ENCODE data around the genes HEY2 and ECHDC1.

DNA sequence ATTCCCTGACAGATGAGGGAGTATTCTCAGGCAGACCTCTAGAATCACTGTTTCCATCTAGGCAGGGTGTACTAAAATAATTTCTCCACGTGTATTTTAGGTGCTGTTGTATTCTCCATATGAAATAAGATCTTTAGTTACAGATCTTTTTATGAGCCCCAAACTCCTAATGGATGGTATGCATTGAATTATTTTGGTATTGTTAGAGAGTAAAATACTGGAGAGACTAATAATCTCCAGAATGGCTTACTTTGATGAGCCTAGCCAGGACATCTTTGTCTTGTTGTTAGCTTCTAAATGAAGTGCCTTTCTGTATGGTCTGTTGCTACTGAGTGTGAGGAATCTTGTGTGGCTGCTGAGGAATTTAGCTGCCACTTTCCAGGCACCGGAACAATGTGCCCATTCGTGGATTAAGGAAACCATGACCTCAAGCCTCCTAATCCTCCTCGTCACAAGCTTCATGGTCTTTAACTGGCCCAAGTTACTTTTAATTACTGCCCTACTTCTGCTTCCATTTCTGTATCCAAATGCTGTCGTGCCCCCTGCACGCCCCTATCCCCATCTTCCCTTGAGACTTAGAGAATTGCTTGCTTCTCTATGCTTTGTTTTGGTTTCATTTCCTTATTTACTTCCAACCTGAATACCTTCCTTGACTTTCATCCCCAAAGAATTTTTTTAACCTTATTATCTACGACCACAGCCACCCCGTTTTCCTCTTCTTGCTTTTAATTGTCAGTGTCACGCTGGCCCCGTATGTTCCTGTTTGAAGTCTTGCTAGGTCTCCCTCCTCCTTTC lies 39.9 kb downstream of the RNF217 start:
- PRO-cap, 3 experiments: peak in 1 of 3 experiments; most common plus-strand start position 520 of the sequence (in 1); most common minus-strand start position 336 of the sequence (in 1)
- RAMPAGE, long total RNA, 4 experiments: no peak in any of the 4 experiments
- RRBS: no CpG with 5 or more reads among the region's 10 CpGs

DNA sequence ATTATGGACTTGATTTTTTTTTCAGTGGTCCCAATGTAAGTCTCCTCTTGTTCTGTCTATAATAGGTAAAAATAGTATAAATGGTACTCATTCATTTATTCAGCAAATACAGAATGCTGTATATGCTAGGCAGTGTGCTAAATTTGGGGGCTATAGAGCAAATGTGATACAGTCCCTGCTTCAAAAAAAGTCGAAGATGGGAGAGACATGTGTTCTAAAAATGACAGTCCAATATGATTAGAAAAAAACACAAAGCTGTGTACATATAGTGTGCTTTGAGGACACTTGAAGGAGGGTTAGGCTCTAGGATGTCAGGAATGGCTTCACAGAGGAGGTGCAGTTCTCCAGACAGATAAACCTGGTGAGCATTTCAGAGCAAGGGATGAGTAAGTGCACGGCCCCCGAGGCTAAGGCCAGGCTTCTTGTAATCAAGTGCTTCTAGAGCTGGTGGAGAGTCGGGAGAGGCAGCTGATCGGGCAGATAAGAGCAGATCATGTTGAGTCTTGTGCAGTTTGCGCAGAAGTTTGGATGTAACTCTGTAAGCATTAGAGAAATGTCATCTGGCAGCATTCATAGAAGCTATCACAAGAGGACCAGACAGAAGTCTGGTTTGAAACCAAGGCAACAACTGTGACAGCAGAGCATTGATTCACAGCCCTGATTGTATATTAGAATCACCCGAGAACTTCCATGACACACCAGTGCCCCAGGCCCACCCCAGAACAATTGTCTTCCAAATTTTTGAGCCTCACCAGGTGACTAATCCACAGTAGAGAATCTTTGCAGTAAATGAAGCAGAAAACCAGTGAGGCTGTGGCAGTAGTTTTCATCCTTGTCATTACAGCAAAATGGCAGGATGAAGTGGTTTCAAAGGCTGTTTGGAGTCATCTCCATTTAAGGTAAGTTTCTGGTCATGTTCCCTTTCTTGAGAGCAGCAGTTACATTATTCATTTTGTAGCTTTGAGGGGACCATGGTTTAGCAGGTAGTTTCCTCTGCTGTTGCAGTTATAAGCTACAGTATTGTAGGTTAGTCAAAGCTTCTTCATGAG lies 83.8 kb downstream of the RNF217 start:
- PRO-cap, 3 experiments: no peak in any of the 3 experiments
- RAMPAGE, long total RNA, 4 experiments: no peak in any of the 4 experiments
- RRBS: no CpG with 5 or more reads among the region's 7 CpGs

- PRO-cap, 3 experiments: peak in 3 of 3 experiments; most common plus-strand start chr6:125155053 (in 2); most common minus-strand start chr6:125154996 (in 2)
- RAMPAGE, long total RNA, 4 experiments: no peak in any of the 4 experiments
- RRBS: no CpG with 5 or more reads among the region's 21 CpGs
Observed at GRCh38 chr6:125154713-125155464, 1.3 kb downstream of the TPD52L1 start.

- PRO-cap, 3 experiments: peak in 1 of 3 experiments; most common plus-strand start chr6:125344479 (in 1)
- RAMPAGE, long total RNA, 4 experiments: no peak in any of the 4 experiments
- RRBS: no CpG with 5 or more reads among the region's 1 CpG
Observed at GRCh38 chr6:125344385-125344692, 42.6 kb upstream of the HDDC2 start.

GRCh38 chr6:125749579-125750272 lies at the start of gene HEY2:
Gene HEY2, plus strand, starts transcription at chr6:125749632.
- PRO-cap, 3 experiments: peak in 3 of 3 experiments; most common plus-strand start chr6:125749644 (in 2)
- RAMPAGE, long total RNA, 4 experiments: start-site peak on the plus strand in 2 of 4 experiments, at chr6:125749671-125749753 at its widest, 6 to 29 reads per replicate
- RRBS: 2% methylated on average over 22 of the region's 66 CpGs

DNA sequence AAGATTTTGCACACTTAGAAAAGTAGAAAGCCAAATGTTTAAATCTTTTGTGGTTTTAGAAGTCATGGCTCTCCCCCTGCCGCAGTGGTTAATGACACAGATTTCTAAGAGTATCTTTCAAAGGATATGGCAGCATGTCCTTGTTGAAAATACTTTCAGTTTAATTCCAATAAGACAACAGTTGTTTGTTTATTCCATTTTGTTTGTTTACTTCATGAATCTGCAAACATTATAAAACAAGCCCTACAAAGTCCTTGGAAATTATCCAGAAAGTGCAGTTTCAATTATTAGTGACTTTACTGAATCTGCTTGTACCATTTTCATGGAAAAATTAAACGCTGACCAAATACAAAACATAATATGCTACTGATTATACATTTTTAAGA lies 3.3 kb downstream of the HEY2 start:
- PRO-cap, 3 experiments: no peak in any of the 3 experiments
- RAMPAGE, long total RNA, 4 experiments: no peak in any of the 4 experiments
- RRBS: no CpG with 5 or more reads among the region's 2 CpGs

DNA sequence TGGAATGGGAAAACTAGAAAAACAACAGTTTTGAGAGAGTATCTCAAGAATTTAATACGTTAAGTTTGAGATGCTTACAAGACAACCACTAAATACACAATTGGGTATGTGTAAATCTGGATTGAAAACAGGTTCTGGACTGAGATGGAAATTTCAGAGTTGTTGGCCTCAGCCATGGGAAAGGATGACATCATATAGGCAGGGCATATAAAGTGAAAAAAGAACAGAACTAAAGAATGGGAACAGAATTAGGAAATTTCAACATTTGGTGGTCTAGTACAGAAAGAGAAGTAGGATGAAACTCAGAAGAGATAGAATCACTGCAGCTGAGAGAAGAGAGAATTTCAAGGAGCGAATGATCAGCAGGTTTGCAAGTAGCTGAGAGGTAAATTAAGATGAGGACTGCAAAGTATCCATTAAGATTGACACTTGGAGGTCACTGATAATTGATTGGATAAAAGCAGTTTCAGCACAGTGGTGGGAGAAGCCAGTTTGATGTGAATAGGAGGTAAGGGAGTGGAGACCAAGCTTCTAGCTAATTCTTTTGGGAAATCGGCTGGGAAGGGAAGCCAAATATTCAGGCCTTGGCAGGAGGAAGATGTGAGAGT lies 37.3 kb downstream of the NCOA7 start:
- PRO-cap, 3 experiments: no peak in any of the 3 experiments
- RAMPAGE, long total RNA, 4 experiments: no peak in any of the 4 experiments
- RRBS: no CpG with 5 or more reads among the region's 3 CpGs

GRCh38 chr6:125831638-125832345 lies 41.0 kb downstream of the NCOA7 start:
- PRO-cap, 3 experiments: no peak in any of the 3 experiments
- RAMPAGE, long total RNA, 4 experiments: no peak in any of the 4 experiments
- RRBS: no CpG with 5 or more reads among the region's 8 CpGs

GRCh38 chr6:125918291-125918547 lies 38.4 kb upstream of the HINT3 start:
- PRO-cap, 3 experiments: no peak in any of the 3 experiments
- RAMPAGE, long total RNA, 4 experiments: no peak in any of the 4 experiments
- RRBS: no CpG with 5 or more reads among the region's 4 CpGs

DNA sequence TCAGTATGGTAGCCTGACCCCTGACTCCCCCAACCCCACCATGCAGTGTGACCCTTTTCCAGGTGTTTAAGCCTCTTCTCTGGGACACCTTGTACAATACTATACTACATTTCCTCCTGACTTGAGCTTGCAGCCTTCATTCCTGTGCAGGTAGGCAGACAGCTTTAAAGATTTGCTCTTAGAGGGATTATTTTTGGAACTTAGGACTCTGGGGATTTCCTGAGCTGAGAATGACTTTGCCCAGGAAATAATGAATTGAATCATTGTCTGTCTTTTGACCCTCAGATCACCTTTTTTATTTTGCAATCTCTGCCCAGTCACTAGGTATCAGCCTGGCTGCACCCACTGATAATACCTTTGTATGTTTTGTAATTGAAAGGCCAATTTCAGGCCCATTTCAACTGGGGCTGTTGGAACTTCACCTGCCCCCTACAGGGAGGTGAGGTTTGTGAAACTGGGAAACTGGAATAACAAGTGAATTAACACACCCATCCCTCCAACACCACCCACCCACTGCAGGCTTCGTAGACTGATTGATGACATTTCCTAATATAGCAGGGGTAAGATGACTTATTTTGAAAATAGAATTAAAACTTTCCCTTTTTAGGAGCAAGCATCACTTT lies 157.2 kb upstream of the CENPW start:
- PRO-cap, 3 experiments: no peak in any of the 3 experiments
- RAMPAGE, long total RNA, 4 experiments: no peak in any of the 4 experiments
- RRBS: no CpG with 5 or more reads among the region's 1 CpG

- PRO-cap, 3 experiments: no peak in any of the 3 experiments
- RAMPAGE, long total RNA, 4 experiments: no peak in any of the 4 experiments
- RRBS: no CpG with 5 or more reads among the region's 1 CpG
Observed at GRCh38 chr6:127150401-127150815, 31.9 kb downstream of the RSPO3 start.

- PRO-cap, 3 experiments: peak in 3 of 3 experiments; most common plus-strand start chr6:127343673 (in 3); most common minus-strand start chr6:127343609 (in 3)
- RAMPAGE, long total RNA, 4 experiments: start-site peak on the plus strand in 1 of 4 experiments, at chr6:127343411-127343462 at its widest, 6 reads per replicate; start-site peak on the minus strand in 4 of 4 experiments, at chr6:127343348-127343634 at its widest, 37 to 467 reads per replicate
- RRBS: under 1% methylated on average over 19 of the region's 71 CpGs
Observed at GRCh38 chr6:127342941-127343724, at the start of gene ECHDC1. Gene ECHDC1, minus strand, starts transcription at chr6:127343609.

GRCh38 chr6:127344385-127344851 lies 1.0 kb upstream of the ECHDC1 start:
- PRO-cap, 3 experiments: no peak in any of the 3 experiments
- RAMPAGE, long total RNA, 4 experiments: no peak in any of the 4 experiments
- RRBS: no CpG with 5 or more reads among the region's 10 CpGs

GRCh38 chr6:127366177-127366903 lies 22.9 kb upstream of the ECHDC1 start:
- PRO-cap, 3 experiments: no peak in any of the 3 experiments
- RAMPAGE, long total RNA, 4 experiments: no peak in any of the 4 experiments
- RRBS: no CpG with 5 or more reads among the region's 7 CpGs

DNA sequence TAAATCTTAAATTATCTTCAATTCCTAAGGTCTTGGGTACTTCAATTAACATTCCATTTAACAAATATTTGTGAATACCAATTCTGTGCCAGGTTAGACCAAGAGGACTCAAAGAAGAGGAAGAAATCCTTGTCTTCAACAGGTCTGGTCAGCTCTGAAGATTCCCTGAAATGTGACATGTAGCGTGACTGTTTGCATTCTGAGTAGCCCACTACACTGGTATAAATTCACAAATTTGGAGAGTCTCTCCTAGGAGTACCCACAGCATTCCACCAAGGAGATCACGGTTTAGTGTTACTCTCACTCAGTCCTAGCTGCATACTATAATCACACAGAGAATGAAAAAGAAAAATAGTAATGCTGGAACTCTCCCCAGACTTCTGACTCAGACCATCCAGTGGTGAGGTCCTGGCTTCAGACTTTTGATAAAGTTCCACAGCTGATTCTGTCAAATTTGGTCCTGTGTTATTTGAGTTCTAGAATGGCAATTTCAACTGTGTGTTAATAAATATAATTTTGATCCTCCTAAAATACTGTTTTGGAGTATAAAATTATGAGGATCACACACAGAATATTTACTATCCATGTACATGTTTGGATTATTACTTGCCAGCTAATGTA lies 4.9 kb upstream of the KIAA0408 start:
- PRO-cap, 3 experiments: no peak in any of the 3 experiments
- RAMPAGE, long total RNA, 4 experiments: no peak in any of the 4 experiments
- RRBS: no CpG with 5 or more reads among the region's 2 CpGs

DNA sequence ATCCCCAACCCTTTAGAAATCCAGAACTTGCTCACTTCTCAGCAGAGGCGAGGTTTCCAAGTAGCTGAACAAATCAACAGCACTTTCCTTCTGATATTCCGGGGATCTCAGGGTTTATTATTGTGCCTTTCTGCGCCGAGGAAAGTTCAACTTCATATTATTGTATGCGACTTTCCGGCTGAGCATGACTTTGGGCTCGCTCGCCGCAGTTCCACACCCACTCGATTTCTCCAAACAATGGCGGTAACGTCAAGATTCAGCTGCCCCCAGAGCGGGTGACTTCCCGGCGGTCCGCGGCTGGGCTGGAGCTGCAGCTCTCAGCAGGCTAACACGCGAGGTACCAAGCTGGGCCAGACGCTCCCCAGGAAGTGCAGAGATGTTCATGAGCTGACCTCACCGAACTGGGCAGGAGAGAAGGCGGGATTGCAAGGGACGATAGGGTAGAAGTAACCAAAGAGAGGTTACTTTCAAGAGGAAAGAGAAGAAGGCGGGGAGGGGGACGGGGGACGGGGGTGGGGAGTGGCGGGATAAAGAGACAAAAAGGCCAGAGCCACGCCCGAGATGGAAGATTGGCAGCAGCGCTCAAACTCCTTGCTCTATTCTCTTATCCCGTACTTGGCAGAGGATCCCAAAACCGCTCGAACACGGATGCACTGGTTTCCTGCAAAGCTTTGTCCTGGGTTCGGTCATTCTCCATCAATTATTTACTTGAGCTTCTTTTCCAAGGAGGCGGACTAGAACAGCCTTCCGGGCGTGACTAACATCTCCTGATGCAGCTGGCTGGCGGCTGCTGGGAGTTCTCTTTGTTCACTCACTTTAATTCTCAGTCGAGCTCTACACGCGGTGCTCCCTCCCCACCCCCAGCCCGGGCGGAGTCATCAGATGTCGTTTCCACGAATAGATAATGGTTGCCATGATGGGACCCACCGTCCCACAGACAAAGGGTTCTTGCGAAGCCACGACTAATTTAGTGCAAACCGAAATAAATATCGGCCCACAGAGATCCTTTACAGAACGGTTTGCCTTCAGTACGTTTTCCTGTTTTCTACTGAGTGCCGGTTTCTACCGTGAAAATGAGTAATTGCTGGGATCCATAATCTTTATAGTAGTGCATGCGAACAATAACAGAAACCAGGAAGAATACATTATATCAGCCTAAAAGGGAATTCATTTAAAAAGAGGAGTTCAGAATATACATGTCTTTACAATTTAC lies 58.0 kb upstream of the C6orf58 start:
- PRO-cap, 3 experiments: peak in 1 of 3 experiments; most common plus-strand start position 819 of the sequence (in 1); most common minus-strand start position 792 of the sequence (in 1)
- RAMPAGE, long total RNA, 4 experiments: no peak in any of the 4 experiments
- RRBS: 12% methylated on average over 9 of the region's 56 CpGs

GRCh38 chr6:127967599-127968338 lies 66.9 kb upstream of the THEMIS start:
- PRO-cap, 3 experiments: no peak in any of the 3 experiments
- RAMPAGE, long total RNA, 4 experiments: no peak in any of the 4 experiments
- RRBS: no CpG with 5 or more reads among the region's 5 CpGs

DNA sequence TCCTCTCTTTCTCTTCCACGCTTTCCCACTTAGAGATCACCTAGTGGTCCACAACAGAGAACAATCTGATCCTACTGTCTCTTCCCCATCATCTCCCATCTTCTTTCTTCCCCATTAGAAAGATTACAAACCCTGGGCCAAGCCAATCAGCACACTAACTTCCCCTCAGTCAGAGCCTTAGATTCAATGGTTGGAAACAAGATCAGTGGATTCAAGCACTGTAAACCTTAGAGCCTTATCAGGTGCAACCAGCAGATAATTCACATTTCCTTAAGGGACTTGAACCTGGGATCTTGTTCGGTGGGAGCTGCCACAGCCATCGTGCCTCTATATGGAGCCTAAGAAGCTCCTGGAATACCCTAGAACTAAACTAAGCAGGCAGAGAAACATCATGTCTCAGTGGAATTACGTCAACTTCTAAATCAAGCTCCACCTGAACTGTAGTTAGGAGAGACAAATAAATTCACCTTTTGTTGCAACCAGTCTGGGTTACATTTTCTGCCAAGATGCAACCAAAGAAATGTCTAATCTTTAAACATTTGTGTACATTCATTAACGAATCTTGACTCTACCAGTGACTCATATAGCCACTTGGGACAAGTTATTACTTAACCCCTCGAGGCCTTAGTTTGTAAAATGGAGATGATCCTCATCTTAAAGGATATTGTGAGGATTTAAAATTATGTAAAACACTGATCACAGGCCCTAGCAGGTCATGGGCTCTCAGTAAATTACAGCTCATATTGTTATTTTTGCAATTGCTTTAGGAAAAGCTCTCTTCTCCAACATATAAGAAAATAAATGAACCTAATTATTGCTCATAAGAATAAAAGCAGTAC lies 9.0 kb downstream of the PTPRK start:
- PRO-cap, 3 experiments: no peak in any of the 3 experiments
- RAMPAGE, long total RNA, 4 experiments: no peak in any of the 4 experiments
- RRBS: no CpG with 5 or more reads among the region's 6 CpGs

- PRO-cap, 3 experiments: no peak in any of the 3 experiments
- RAMPAGE, long total RNA, 4 experiments: no peak in any of the 4 experiments
- RRBS: no CpG with 5 or more reads among the region's 2 CpGs
Observed at GRCh38 chr6:128516522-128516951, 3.9 kb downstream of the PTPRK start.

DNA sequence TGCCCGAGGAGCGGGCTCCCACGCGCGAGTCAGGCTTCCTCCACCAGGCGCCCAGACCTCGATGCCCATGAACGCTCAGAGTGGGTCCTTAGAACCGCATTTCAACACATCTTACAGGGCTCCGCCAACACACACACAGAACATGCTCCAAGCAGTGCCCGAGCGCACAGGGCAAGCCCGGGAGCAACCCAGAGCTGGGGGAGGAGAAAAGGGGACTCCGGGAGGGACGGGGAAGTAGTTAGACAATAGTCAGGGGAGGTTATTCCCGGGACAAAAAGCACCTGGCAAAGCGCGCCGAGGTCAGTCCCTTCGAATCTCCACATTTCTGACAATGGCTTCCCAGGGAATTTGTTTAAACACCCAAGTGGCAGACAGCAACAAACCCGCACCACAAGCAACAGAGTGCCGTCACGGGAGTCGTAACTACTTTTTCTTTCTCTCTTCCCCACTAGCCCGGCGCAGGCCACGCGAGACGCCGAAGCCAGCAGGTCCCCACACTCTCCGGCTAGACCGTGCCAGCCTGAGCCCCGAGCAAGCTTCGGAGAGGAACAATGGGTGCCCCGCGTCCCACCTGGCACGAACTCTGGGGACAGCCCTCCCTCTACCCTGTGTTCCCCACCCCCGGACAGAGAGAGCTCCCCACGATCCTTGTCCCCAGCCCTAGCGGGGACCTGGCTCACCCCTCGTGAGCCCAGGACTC lies 725 bp downstream of the PTPRK start:
- PRO-cap, 3 experiments: peak in 2 of 3 experiments; most common plus-strand start position 300 of the sequence (in 1); most common minus-strand start position 144 of the sequence (in 1)
- RAMPAGE, long total RNA, 4 experiments: no peak in any of the 4 experiments
- RRBS: under 1% methylated on average over 13 of the region's 41 CpGs